Right common carotid artery plus branches (tissue), 1 donor: ENCODE data around the genes C16orf92, TBX6 and CD2BP2.

GRCh38 chr16:29974051-29975210 is 763 bp downstream of the TAOK2 start:
- PRO-cap: bidirectional peak, plus-strand start at chr16:29974885, minus-strand start at chr16:29974801

- PRO-cap: no peak
These were observed 5.9 kb downstream of the HIRIP3 start for GRCh38 chr16:29989452-29990010.

- PRO-cap: no peak
These were observed 337 bp downstream of the INO80E start for GRCh38 chr16:29996439-29996717.

- PRO-cap: no peak
These were observed at the start of gene C16orf92 for GRCh38 chr16:30023023-30023677. C16orf92 (plus strand) TSS chr16:30023198.

GRCh38 chr16:30069780-30070749 is 4.5 kb downstream of the ALDOA start:
- PRO-cap: unidirectional peak, minus-strand start at chr16:30070114; bidirectional peak, plus-strand start at chr16:30070269, minus-strand start at chr16:30070114

- PRO-cap: bidirectional peak, plus-strand start at chr16:30092108, minus-strand start at chr16:30091907
These were observed at the start of gene TBX6 for GRCh38 chr16:30091355-30092158. TBX6 (minus strand) TSS chr16:30091924.

- PRO-cap: no peak
These were observed 863 bp upstream of the YPEL3 start for GRCh38 chr16:30096782-30097370.

DNA sequence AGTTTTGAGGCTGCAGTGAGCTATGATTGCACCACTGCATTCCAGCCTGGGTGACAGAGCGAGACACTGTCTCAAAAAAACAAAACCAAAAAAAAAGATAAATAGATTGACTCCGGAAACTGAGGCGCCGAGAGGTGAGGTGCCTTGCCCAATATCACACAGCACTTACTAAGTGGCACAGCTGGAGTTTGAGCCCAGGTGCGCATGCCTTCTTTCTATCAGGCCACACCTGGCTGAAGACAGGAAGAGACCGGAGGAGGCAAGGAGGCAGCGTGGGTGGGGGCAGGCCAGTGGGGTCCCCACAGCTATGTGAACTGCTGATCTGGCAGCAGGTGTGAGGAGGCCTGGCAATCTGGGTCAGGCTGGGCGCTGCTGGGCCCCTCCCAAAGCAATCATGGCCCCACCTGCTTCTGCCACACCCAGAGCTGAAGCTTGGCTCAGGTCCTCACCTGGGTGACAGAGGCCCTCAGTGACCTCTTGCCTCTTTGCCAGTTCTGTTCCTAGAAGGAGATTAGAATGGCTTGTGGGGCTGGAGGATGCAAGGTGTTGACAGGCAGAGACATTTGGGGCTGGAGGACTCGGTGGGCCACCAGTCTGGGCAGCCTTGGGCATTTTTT is 1.9 kb upstream of the GDPD3 start:
- PRO-cap: no peak

DNA sequence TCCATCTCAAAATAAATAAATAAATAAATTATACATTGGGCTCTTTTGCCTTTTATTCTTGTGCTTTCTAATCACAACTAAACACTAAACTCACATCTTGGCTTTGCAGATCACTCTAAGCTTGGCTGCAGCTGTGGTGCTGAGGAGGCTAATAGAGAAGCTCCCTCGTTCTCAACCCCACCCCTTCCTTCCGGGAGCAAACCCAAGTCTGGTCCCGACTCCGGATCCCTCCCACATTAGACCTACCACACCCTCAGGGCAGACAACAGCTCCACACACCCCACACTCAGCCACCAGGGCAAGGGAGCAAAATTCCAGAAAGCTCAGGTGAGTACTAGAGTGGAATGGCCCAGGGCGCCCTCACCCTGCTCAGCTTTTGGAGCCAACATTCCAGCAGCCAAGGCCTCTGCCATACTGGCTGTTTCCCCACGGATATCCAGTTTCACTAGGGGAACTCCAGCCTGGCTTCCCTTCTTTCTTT is 9.9 kb downstream of the SULT1A3 start:
- PRO-cap: no peak

- PRO-cap: no peak
These were observed 2.0 kb downstream of the CD2BP2 start for GRCh38 chr16:30352931-30353636.

DNA sequence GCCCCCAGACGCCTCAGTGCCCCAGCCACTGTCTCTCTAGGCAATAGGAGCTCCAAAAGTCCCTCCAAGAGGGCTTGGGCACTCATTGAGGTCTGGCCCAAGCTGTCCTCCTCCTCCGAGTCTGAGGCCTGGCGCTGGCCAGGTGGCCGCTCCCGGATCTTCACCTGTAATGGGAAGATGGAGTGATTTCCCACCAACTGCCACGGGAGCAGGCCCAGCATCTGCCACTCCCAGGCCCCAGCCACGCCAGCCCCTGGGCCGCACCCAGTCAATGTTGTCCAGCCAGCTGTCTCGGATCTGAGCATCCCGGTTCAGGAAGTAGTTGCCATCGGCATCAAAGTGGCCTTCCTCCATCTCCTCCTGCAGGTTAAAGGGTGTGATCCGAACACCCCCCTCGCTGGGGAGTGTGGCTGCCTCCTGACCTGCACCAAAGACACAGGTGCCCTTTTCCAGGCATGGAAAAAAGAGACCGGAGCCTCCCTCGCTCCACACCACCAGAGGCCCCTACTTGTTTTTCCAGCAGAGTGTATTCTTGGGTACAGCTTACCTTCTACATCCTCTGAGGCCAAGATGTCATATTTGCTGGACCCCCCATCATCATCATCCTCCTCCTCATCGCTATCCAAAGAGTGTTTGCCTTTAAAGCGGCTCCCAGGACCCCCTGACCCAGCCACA is 1.3 kb downstream of the CD2BP2 start:
- PRO-cap: no peak

DNA sequence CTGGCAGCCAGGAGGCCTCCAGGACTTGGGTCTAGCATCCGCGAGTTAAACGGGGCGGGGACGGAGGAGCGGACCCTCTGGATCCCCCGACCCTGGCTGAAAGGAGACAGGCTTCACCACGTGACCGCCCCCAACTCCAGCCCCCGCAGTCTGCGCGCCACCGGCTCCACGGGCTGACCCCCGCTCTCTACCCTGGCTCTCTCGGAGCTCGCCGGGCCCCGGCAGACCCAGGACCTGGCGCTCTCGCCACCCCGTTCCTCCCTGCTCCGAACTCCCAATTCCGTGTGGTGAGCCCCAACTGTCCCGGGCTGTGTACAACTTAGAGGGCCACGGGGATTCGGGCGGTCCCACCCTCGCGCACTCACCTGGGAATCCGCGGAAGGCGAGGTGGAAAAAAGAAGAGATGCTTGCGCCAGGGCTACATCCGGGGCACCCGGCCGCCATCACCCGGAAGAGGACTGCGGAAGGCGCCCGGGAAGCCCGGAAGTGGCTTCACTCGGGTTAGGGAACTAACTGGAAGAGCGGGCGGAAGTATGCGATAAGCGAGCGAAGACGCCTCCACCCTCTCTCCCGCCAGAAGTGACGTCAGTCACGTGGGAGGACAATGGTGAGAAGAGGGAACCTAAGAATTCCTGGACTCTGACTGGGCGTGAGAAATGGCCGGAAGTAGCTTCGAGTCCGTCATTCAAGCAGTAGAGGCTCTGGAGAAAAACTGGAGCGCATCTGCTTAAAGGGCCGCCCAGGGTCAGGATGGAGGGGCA is at the start of gene CD2BP2:
CD2BP2 (minus strand) TSS at position 462 of the 761 bp plus-strand sequence.
- PRO-cap: bidirectional peak, plus-strand start at position 588 of the sequence, minus-strand start at position 460 of the sequence

DNA sequence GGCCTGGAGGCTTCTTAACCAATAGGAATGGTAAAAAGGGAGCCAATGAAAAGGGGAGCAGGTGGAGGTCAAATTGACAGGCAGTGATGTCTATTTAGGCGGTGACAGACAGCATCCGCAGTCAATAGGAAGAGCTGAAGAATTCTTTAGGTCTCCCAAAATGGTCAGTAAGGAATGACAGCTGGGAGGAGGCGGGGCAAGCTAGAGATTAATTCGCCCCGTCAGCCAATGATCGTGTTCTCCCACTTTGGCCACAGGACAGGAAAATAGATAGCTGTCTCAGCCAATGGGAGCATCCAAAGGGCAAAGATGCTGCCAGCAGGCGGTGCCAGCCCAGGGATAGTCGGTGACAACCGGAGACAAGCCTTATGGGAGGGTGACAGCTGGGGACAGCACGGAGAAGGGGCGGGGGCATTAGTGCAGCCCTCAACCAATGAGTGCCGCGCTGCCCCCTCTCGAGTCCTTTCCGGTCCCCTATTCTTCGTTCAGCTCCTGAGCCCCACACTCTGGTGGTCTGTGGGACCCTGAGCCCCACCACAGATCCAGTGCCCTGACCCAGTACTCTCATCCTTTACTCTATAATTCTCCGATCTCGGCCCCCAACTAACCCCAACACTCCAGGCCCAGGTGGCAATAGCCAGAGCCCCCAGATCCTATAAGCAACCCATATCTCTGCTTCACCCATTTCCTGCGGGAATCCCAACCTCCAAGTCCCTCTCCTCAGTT is 711 bp upstream of the TBC1D10B start:
- PRO-cap: unidirectional peak, plus-strand start at position 349 of the sequence; unidirectional peak, plus-strand start at position 477 of the sequence

DNA sequence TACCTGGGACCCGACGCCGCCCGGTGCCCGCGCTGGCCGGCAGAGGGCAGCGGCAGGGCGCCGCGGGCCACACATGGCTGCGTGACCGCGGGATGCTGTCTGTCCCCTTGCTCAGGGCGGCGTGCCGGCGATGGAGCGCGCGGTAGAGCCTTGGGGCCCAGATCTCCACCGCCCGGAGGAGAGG is 337 bp downstream of the ZNF48 start:
- PRO-cap: no peak

- PRO-cap: no peak
These were observed 4.3 kb downstream of the ZNF48 start for GRCh38 chr16:30399588-30399833.

DNA sequence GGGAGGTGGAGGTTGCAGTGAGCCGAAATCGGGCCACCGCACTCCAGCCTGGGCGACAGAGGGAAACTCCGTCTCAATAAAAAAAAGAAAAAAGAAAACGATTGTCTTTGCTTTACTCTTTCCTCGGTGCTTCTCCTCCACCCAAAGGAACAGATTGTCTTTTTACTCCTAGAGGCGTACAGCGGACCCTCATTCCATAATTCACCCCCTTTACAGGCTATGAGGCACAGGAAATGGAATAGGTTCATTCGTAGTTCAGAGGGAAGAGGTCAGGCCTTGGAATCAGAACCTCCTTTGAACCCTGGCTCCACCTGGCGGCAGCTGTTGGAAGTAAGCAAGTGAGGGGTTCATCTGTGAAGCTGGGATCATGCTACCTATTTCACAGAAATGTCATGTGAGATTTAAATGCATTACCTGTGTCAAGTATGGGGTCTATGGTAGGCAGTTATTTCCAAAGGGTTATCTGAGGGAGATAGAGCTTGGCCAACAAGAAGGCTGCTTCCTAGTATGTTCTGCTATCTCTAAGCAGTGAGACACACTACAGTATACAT is 18.5 kb upstream of the ZNF689 start:
- PRO-cap: no peak

DNA sequence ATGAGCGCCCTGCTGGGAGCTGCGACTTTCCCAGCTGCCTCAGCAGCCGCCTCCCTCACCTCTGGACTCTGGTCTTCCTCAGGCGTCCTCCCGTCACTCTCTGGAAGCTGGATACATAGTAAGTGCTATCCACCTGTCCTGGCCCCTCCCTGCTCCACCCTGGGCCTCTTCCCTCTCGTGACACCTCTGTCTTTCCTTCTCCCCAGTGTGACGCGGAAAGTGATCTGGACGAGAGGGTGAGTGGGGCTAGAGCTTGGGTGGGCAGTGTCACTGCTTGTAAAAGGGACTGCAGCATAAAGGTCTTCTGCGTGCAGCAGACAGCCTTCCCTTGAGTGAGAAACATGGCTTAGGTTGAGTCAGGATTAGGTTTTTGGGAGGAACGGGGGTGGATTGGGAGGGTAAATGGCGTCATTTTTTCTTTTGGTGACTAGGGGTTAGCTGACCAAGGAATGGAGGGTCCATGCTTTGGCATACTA is 2.9 kb downstream of the FBRS start:
- PRO-cap: no peak

- PRO-cap: bidirectional peak, plus-strand start at chr16:30699364, minus-strand start at chr16:30699060
These were observed 274 bp downstream of the SRCAP start for GRCh38 chr16:30699229-30699660.

DNA sequence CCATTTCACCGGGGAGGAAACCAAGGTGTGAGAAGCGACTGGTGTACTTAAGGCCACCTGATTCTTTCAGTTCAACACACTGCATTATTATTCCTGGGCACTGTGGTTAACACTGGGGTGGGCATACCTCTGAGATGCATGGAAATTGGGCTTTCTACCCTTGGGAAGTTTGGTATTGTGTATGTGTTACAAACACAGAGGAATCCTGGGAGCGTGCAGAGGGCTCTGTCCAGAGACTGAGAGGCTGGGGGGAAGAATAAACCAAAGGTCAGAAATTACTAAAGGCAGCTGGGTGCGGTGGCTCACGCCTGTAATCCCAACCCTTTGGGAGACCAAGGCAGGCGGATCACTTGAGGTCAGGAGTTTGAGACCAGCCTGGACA is 939 bp upstream of the ZNF629 start:
- PRO-cap: no peak

DNA sequence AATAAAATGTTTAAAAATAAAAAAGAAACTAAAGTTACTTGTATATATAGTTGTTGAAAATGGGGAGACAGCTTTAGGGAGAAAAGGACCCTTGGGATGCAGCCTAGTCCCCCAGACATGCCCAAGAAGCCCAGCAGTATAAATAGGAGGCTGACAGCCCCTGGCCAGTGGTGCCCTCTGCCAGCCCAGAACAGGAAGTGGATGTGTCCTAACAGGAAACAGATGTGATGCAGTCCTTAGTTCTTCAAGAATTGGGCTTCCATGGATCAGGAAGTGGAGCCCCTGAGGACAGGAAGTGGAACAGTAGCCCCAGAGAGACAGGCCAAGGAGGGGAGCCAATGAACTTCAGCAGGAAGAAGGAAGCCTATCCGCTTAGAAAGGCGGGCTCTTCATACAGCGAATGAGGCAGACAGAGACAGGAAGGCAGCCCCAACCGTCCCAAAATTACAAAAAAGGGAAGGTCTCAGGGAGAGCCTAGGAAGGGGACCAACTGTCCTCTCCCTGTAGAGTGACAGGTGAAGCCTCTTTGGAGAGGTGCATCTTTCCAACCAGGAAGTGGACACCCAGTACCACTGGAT is 7.2 kb downstream of the CTF1 start:
- PRO-cap: no peak